ENCODE results near the gene ADAM8.

DNA sequence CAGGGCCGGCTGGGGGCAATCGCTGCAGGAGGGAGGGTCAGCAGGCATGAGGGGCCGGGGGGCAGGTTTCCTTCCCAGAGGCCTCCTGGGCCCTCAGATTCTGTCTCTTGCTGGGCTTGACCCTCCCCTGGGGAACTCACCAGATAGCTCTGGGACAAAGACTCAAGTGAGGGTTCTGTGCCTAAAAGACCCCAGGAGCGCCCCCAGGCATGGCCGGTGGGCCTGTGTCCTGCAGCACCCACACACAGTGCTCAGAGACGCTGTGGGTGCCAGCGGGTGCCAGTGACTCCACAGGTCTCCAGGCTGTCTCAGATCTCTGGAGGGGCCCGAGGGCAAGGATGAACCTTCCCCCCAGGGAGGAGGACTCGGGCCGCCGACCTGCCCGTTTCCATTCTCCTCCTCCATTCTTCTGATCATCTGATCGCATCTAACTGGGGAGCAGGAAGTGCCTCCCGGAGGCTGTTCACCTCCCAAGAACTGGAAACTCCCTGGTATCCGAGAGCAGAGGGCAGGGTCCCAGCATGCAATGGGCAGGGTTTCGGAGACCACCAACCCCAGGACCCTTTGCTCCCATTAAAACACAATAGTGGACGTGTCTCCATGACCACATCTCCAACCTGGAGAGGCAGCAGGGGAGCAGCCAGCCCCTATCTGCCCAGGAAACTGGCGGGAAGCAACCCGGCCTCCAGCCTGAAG, 954 bp downstream of the ADAM8 start:
- PRO-cap, result bidirectional peak, plus-strand start at position 254 of the sequence, minus-strand start at position 262 of the sequence; bidirectional peak, plus-strand start at position 311 of the sequence, minus-strand start at position 318 of the sequence; bidirectional peak, plus-strand start at position 497 of the sequence, minus-strand start at position 411 of the sequence

- PRO-cap, result bidirectional peak, plus-strand start at chr10:133277066, minus-strand start at chr10:133276845
Observed at GRCh38 chr10:133276262-133277387, at the start of gene ADAM8. ADAM8 (minus strand) TSS chr10:133276868.

DNA sequence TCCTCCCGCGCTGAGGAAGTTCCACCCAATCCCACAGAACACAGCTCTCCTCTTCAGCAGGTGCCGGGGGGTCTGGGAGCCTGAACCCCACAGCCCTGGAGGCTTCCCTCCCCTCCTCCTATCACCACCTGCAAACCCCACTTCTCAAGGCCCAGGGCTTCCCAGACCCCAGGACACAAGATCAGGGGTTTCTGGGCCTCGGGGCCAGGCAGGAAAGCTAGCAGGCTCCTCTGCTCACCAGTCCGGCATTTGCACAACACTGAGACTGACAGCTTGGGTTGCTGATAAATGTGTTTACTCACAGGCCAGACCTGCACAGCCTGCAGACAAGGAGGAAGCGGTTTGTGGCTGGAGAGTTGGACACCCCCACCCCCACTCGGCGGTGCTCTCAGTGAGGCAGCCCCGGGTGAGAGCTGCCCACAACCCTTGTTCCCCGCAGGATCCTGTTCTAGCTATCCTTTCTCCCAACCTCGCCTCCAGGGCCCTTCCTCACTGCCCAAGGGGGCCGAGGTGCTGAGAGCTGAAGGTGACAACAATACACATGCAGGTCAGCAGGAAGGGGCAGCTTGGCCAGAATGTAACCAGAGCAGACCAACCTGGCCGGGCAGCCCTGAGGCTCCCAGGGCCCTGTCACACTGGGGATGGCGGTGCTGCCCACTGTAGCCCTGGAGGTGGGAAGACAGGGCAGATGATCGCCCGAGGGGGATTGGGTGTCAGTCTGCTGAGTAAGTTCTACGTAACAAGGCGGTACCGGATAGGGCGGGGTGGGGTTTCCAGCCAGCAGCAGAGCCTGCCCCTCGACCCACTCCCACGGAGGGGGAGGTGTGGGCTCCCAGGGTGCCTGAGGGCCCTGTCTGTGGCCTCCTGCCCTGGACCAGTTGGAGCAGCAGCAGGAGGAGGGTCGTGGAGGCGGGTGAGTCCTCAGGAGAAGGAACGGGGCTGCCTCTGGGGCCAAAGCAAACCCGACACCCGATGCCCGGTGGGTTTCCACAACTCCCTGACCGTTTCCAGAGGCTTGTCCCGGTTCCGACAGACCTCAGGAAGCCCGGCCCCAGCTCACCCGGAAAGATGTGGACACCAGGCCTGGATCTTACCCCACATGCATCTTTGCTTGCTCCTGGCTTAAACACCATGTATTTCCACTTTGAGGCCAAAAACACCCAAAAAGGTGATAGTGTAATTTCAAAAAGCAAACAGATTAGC, 2.1 kb upstream of the ADAM8 start:
- PRO-cap, result bidirectional peak, plus-strand start at position 316 of the sequence, minus-strand start at position 239 of the sequence; bidirectional peak, plus-strand start at position 892 of the sequence, minus-strand start at position 637 of the sequence

GRCh38 chr10:133310079-133310557, 1.4 kb downstream of the ZNF511 start:
- PRO-cap, result no peak

DNA sequence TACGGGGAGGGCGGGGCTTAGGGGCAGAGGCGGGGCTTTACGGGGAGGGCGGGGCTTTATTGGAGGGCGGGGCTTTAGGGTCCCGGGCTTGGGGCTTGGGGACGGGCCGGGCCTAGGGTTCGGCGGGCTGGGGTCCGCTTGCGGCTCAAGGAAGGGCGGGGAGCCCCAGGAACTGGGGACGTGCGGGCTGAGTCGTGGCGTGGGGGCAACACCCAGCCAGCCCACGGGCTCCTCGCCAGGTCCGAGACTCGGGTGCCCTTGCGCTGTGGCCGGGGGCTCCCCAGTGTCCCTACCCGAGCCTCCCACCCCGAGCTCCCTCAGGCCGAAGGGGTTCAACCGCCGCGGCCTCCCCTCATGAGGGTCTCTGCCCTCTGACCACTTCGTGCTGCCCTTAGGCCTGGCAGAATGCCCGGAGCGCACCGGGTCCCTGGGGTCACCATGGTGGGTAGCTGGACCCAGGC, 318 bp upstream of the FUOM start:
- PRO-cap, result no peak

DNA sequence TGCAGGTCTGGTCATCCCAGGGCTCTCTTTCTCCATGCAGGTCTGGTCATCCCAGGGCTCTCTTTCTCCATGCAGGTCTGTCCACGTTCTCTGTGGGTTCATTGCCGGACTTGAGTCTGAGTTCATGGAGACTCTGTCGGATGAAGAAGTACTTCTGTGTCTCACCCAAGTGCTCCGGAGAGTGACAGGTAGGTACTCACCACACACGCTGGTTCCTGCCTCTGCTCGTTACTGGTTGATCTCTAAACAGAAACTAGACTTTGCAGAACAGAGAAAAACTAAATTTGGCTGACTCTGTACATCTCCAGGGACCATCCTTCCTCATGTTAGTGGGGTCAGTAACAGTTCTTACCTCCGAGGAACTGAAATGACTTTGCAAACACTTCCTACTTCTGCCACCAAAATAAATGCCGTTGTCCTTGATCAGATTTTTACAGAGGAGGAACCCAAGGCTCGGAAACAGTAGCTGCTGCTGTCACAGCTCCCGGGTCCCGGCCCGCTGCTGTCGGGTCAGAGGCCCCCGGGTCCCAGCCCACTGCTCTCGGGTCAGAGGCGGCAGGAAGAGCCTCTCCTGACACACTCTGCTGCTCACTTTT, 5.0 kb upstream of the MTG1 start:
- PRO-cap, result no peak

DNA sequence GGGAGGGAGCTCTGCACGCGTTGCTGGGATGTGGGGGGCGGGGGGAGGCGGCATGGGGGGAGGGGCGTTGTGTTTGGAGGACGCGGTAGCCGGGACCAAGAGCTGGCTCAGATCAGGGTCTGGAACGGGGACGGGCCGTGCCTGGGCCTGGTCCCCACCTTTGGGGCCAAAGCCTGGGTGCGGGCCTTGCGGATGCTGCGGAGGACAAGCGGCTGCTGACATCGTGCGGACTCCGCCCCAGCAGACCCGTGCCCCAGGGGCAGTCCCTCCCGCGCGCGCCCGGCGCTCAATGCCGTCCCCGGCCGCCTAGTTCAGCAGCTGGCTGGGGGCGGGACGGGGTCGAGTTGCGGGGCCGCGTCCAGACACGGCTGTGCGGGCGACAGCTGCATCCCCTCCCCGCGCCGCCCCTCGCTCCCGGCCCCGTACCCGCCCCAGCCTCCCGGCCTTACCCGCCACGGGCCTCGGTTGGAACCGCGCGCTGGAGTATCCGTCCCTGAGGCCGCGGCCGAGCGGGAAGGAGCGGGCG, 338 bp downstream of the SPRN start:
- PRO-cap, result no peak

DNA sequence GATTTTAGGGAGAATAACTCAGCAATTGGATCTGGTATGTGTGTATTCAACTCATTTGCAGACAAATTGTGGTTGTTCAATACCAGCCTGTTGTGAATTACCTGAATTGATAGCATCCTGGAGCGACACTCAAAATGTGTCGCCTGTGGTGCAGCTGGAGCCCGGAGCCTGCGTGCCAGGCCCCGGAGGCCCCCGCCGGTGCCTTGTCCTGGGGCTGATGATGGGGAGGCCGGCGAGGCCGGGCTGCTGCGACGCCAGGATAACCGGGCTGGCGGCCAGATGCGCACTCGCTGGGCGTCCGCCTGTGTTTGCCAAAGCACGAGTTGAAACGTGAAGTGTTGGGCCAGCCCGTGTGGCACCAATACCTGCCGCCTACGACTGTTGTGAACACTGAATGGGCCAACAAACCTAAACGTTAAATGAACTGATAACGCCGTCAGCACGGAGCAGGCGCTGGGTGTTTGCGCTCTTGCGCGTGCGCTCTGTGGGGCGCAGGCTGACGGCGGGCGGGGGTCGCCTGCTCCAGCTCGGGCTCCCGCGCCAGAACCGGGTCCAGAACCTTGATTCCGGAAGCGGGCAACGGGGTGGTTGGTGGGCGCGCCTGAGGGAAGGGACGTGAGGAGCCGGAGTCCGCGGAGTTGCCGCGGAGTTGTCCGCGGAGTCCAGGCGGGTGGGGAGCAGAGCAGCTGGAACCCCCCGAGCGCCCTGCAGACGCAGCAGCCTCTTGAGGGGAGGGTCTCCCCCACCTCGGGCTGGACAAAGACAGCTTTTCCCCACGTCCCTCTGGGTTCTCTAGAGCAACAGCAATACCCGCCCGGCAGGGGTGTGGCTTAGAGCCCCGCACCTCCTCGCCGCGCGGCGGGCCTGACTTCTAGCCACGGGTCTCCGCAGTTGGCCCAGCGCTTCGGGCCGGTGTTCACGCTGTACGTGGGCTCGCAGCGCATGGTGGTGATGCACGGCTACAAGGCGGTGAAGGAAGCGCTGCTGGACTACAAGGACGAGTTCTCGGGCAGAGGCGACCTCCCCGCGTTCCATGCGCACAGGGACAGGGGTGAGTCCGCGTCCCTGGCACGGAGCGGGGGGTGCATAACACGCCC, 775 bp downstream of the CYP2E1 start:
- PRO-cap, result no peak

Data from neutrophil (primary cell).